Frontal cortex (tissue), 2 donors: Measurements from ENCODE around the genes TMEM140 and SLC13A4.

DNA sequence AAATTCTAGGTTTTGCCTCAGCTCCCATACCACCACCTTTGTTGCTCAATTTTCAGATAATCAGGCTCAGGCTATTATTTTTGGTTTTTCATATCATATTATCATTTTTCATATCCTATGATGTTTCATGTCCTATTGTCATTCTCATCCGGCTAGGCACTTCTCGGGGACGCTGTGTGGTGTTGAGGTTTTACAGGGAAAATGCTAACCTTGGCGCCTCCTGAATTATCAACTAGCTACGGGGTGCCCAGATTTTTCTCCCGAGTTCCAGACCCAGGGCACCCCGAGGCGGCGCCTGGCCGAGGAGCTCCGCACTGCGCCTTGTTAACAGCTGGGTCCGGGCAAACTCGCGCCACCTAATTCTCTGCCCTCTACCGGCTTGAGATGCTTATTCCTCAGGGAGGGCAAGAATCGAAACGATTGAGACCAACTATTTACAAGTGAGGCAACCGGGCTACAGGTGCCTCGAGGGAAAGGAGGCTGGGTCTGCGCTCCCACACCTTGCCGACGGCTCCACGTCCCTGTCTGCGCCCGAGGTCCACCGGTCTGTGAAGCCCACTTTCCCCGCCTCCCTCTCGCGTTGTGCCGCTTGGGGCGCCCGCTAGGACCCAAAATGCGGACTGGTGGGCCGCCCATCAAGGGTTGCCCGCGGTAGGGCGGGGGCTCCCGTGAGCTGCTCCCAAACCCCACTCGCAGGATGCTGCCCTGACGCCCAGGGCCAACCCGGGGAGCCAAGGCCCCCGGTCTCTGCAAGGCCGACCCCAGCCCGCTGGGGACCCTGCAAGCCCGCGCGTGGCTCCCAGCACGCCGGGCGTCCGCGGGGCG, 608 bp downstream of the AKR1B1 start:
- RAMPAGE, long total RNA = no peak

DNA sequence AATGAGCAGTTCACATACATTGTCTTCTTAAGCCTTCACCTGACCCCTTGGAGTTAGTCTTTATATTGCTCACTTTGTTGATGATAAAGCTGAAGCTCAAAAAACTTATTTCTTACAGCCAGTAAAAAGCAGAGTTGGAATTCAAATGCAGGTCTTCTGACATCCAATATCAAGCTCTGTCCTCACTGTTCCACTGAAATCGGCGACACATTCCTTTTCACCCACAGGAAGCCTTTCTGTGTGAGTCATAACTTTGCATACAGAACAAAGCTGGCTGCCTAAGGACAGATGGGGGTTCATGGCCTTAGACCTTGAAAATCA, 21.8 kb upstream of the AKR1B1 start:
- RAMPAGE, long total RNA = no peak

GRCh38 chr7:134562178-134562456, 13.2 kb downstream of the AKR1B15 start:
- RAMPAGE, long total RNA = no peak

GRCh38 chr7:134669760-134670399, 23.2 kb downstream of the BPGM start:
- RAMPAGE, long total RNA = no peak

DNA sequence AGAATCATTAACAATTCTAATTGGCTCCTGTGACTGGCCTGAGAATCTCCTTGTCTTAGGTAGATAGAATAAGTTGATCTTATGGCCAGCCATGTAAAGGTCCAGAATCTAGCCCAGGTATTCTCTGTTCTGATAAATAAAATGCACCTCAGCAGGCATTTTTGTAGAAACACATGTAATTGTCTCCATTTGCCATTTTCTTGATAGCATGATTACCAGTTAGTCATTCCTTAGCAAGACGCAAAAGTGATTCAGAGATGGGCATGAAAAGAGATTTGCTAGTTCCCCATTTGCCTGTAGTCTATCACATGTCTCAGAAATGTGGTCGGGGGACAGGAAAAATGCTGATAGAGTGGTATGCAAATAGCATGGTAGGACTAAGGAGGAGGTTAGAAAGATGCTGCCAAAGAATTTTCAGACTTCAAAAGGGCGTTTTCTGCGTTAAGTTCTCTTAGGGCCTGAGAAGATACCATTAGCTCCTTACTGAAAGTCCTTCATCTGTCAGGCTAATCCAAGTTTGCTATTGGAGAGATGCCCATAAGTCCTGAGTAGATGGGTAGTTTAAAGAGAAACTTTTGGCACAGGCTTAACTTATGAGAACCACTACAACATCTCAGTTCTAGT, 2.6 kb downstream of the CALD1 start:
- RAMPAGE, long total RNA = no peak

DNA sequence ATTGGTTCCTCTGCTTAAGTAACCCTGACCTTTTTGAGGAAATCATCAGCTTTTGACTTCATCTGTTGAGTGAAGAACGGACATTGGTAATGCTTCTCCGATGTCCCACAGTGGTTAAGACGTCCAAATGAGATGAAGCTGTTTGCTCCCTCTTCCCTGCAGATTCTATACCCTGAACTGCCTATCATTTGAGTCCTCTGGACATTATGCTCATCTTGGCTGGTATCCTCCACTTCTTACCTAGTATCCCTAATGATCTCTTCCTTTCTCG, 3.0 kb downstream of the CALD1 start:
- RAMPAGE, long total RNA = no peak

DNA sequence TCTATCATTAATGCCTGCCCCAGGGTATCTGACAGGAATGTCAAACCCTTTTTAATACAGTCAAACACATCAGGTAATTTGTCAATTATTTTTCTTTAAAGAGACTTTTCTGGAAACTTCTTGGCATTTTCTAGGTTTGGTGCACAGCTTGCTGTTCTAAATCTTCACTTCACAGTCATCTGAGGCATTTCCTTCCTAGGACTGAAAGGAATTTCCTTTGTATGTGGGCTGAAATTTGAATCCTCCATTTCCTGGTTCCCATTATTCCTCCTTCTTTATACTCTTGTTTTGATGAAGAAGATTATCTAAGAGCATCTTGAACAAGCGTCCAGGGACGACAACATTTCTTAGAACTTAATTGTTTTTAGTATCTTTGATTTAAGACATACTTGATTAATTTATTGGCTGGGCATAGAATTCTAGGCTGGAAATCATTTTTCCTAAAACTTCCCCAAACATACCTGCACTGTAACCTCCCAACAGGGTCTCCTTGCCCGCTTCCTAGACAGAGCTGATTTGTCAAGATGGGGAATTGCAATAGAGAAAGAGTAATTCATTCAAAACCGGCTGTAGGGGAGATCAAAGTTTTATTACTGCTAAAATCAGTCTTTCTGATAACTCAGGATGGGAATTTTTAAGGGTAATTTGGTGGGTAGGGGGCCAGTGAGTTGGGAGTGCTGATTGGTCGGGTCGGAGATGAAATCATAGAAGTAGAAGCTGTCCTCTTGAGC, 25.1 kb downstream of the CALD1 start:
- RAMPAGE, long total RNA = no peak

DNA sequence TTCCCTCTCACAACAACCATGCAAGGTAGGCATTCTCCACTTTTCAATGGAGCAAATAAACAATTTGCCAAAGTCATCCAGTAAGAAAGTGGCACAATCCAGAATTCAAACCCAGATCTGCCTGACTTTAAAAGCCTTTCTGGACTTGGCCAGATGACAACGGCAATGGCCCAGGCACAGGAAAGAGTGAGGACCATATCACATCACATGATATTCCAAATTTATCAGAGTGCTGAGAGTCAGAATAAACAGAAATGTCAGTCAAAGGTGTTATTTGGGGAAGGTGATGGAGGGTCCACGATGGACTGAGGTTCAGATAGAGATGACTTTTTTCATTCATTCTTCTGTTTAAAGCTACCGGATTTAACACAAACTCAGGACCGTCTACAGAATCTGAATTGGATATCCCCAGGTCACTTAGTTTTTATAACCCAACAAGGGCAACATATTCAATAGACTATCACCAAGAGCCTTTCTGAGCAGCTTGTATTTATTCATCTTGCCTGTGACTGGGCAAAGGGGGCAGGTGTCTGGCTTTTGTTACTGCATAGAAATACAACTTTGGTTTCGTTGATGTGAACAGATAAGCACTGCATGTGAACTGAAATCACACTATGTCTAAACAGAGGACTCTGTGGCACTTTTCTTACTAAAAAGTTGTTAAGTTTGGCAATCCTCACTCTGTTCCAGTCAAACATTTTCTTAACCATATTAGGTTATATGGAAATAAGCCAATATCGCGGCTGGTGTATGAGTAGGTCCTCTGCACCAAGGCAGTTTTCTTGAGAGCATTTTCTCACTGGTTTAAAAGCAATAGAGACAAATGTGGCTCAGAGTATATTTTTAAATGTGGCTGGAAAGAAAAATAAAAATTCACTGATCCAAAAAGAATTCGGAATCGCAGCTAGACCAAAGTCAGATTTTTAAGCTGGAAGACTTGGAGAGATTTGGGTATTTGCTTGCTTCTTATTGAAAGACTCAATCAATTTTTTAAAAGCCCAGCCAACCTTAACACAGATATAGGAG, 48.3 kb downstream of the CALD1 start:
- RAMPAGE, long total RNA = no peak

- RAMPAGE, long total RNA = no peak
Measured at GRCh38 chr7:134835158-134835450, 55.7 kb downstream of the CALD1 start.

DNA sequence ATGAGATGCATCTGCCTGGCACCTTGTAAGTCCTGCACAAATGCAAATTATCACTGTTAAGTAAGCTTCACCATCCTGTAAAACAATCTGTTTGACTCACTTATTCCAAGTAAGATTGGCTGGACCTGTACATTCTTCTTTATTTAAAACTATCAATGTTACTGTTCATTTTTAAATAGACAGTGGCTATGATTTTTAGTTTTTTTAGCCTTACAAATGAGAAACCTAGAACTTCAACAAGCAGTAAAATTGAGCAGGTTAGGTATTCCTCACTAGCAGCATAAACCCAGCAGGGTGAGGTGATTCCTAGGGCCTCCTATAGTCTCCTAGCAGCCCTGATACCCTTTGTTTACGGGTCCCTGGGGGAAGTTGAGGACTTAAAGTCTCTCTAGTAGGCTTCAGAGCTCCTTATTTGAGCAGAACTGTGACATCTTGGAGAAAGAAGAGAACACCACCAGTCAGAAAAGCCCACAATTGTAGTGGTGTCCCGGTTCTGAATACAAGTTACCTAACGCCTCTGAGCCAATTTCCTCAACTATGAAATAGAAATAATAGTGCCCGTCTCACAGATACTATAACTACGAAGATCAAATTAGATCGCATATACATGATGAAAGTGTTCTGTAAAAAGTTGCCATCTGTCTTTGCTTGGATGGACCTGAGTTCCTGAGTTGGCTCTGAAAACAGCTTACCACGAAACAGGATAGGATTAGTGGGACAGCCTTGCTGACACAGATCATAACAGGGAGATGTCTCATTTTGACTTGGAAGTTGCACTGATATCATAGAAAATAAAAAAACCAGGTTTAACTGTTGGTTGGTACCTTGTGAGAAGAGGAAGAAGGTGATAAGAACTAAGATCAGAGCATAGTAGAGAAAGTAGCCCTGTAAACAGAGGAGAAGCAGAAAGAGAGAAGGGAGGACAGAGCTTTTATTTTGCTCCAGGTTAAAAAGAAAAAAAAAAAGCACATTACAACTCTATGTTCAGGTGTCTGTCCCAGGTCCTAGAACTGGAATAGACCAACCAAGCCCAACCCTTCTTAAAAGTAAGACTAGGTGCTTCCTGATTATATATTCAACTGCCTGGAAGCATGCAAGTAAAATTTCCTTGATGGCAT, 79.5 kb upstream of the AGBL3 start:
- RAMPAGE, long total RNA = no peak

DNA sequence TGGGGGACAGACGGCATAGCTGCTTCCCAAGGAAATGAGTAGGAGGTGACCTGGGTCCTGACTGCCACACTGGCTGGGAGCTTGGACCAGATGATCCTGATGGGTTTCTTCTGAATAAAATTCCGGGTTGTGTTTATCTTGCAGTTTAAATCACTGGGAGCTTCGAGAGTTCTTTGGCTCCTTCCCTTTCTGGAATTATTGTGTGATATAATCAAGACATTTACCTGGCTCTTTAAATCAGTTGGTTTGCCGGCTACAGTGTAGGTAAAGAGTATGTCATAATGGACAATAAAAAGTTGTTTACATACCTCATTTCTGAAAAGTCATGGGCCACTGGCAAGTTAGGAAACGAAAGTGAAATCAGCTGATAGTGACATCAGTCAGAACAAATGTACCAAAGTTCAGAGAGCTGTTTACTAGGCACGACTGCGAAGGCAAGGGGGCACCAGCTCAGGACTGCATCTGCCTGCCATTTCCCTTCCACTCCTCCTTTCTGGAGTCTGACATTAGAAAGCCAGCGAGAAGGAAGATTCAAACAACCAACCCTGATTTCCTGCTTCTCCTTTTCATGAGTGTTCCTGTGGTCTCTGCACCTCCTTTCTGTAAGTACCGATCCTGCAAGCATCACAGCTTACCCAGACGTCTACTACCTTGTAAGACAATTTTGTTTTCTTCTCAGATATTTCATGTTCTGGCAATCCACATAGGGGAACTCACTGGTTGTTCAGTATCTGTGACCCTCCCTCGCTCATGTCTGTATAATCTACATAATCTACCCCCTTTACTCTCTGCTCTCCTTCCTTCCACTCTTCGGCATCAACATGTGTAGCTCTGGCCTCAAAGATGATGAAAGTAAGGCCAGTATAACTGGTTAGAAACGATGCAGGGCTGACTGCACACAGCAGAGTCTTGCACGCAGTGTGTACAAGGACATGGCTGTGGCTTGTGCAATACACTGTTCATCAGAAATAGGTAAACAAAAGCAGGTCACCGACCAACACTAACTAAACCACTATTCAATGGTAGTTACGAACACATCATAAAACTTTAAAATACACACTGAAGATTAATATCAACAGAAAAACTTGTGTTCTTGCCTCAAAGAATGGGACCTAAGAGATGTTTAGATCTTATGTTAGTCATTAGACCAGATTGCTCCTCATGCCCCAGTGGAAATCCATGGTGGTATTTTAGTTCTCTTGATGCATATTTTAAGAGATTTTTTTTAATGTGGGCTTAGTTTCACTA, at the start of gene TMEM140:
TSS of gene TMEM140 (plus strand) at position 404 of the 1,248 bp plus-strand sequence.
- RAMPAGE, long total RNA = no peak

DNA sequence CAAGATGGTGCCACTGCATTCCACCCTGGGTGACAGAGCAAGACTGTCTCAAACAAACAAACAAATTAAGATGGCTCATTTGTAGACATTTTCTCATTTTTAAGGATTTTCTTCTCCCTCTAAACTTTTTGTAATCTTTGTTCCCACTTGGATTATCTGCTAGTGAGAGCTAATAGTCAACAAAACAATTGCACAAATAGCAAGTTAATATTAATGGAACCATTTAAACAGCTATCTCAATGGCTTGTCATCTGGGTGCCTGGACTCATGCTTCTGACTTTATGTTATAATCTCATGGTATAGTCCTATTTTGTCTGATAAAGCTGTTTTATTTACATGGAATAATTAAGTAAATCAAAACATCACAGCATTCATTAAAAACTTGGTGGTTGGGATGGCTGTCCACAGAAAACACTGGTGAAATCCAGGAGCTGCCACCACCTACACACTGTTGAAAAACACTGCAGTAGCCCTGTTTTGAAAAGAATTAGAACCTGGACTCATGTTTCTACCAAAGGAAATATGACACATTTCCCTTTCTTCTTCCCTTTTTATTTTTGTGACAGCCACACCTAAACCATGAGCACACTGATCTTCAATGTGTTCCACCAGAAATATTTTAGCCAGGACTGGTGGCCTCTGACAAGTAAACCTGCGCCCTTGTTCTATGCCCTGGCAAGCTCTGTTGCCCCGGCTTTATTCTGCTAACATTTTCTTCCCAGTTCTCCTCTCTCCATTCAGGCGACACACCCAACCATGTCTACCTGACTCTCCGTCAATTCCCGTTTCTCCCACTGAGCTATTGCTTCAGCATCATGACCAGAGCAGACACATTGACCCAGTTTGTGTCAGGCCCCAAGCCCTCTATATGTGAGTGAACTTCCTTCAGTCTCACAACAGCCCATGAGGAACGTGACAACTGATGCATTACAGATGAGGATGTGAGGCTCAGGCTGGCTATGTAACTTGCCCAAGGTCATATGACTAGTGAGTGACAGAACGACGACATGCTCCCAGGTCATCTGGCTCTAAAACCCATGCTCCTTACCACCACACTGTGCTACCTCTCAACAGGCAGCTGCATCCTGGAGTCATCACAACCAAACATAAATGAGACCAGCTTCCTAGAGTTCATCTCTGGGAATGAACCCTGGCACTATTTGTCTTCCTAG, 3.3 kb downstream of the TMEM140 start:
- RAMPAGE, long total RNA = no peak

GRCh38 chr7:135167317-135168591, 2.8 kb downstream of the CYREN start:
- RAMPAGE, long total RNA = no peak

- RAMPAGE, long total RNA = no peak
Measured at GRCh38 chr7:135211670-135212198, 408 bp upstream of the WDR91 start.

DNA sequence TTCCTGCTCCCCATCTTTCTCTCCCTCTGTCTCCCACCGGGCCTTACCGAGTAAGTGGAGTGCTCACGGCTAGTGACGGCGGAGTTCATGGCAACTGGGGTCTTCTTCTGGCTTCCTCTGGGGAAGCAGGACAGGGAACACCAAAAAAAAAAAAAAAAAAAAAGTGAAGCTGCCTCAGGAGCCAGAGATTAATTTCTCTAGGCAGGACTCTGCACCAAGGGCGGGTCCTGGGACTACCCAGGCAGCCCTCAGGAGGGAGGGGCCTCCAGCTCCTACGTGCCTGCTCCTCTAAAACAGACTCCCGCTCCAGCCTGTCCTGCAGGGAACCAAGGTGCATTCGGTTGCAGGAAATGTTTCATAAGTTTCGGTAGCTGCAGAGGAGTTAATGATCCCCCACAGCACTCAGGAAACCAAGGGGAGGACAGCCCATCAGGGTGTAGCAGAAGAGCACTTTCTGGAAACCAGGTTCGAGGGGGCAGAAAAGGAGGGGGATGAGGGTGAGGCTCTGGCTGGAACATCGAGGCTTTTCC, 84.0 kb downstream of the STRA8 start:
- RAMPAGE, long total RNA = no peak

DNA sequence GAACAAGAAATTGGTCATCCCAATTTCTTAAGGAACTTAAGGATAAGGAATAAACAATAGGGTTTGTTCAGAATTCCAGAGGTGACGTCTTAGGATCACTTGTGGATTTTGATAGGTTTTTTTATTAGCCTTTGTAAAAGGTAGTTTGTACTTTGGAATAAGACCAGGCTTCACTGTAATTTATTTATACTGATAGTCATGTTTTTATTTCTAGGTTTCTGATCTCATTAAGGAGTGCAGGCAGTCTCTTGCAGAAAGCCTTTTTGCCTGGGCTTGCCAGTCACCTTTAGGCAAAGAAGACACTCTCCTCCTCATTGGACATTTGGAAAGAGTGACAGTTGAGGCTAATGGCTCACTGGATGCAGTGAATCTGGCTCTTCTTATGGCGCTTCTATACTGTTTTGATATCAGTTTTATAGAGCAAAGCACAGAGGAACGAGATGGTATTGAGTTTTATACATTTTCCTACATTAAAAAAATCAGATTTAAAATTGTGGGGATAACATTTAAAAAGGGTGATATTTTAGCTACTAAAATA, 19.9 kb downstream of the NUP205 start:
- RAMPAGE, long total RNA = no peak

- RAMPAGE, long total RNA = no peak
Measured at GRCh38 chr7:135638422-135638901, 23.9 kb upstream of the STMP1 start.

GRCh38 chr7:135728045-135728941, at the start of gene SLC13A4:
TSS of gene SLC13A4 (minus strand) at chr7:135728186.
- RAMPAGE, long total RNA = no peak

GRCh38 chr7:135927686-135928634, 49.2 kb downstream of the MTPN start:
- RAMPAGE, long total RNA = no peak

- RAMPAGE, long total RNA = no peak
Measured at GRCh38 chr7:135980613-135981238, 3.6 kb upstream of the MTPN start.